RPMI7951 (cell line): ENCODE results near the genes SLC29A4 and RSPH10B.

- RAMPAGE, long total RNA = no peak
Observed at GRCh38 chr7:5226866-5227578, 37.0 kb downstream of the WIPI2 start.

DNA sequence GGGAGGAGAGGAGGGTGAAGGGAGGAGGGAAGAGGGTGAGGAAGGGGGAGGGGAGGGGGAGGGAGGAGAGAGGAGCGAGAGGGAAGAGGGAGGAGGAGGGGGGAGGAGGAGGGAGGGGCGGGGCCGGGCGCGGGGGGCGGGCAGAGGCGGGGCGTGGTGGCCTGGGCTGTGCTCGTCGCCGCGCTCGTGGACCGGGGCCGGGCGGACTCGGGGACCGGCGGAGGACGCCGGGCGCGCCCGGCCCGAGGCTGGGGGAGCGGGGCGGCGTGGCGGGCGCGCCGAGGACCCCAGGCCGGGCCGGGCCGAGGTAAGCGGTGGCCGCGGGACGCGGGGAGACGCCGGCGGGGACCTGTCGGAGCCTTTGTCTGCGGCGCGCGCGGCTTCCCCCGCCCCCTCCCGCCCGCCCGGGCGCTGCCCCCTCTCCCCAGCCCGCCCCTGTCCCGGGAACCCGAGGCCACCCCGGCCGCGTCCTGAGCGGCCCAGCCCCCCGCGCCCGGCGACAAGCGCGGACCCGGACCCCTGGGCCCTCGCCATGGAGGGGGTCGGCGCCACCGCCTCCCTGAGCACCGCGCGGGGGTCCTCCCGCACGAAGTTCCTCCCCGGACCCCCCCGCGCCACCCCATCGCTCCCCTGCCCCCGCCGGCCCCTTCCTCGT is at the start of gene SLC29A4:
TSS of gene SLC29A4 (plus strand) at position 168 of the 655 bp plus-strand sequence.
- RAMPAGE, long total RNA = no peak

GRCh38 chr7:5296153-5296801 is 13.5 kb downstream of the SLC29A4 start:
- RAMPAGE, long total RNA = no peak

DNA sequence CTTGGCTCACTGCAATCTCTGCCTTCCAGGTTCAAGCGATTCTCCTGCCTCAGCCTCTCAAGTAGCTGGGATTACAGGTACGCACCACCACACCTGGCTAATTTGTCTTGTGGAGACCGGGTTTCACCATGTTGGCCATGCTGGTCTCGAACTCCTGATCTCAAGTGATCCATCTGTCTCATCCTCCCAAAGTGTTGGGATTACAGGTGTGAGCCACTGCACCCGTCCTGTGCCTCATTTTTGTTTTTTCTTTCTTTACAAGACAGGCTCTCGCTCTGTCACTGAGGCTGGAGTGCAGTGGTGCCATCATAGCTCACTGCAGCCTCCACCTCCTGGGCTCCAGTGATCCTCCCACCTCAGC is 21.8 kb downstream of the SLC29A4 start:
- RAMPAGE, long total RNA = no peak

GRCh38 chr7:5407346-5408237 is 16.0 kb downstream of the TNRC18 start:
- RAMPAGE, long total RNA = no peak

DNA sequence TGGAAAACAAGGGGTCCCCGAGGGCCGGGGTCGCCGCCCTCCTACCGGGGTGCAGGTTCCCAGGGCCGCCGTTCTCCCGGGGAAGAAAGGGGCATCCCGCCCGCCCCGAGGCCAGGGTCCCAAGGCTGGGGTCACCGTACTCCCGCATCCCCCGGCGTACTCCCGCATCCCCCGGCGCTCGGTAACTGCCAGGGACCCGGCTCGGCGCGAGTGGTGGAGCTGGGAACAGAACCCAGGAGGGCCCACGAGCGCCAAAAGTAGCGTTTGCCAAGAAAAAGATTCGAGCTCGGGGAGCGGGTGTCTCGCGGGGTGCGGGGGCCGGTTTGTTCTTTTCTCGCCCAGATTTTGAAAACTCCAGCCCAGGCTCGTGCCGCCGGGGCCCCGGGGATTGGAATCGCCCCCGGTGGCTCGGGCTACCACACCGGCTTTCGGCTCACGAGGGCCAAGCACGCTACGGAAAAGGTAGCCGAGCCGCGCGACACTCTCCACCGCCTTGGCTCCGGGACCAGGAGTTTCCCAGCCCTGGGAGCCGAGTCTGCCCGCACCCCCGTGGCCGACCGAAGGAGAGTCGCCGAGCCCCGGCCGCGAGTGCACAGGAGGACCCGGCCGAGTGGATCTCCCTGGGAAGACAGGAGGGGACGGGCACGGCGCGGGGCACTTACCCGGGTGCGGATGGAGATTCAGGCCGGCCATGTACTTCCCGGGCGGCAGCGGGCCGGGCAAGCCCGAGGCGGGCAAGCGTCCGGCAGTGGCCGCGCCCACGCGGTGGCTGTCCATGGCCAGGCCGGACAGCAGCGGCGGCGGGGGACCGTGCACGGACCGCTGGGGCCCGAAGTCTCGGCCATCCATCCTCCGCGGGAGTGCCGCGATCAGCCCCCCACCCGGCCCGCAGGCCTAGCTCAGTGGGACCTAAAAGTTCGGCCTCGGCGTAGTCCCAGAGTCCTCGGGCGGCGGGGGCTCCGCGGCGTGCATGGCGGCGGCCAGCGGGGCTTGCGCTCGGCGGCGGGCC is 2.9 kb downstream of the TNRC18 start:
- RAMPAGE, long total RNA = no peak

DNA sequence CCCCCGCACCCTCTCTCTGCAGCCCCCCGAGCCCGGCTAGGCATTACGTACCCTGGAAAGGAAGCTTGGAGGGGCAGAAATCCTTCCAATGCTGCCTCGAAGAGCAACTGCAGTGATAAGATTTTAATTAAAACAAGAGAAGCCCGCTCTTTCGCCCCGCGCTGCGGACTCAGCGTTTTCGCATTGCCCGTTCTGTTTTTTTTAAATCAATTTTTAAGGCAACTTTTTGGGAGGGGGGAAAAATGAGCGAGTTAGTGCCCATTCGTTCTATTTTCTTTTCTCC is 1.5 kb upstream of the TNRC18 start:
- RAMPAGE, long total RNA = no peak

GRCh38 chr7:5452483-5453464 is 29.1 kb upstream of the TNRC18 start:
- RAMPAGE, long total RNA = no peak

- RAMPAGE, long total RNA = no peak
Observed at GRCh38 chr7:5581115-5581638, 11.4 kb upstream of the FSCN1 start.

- RAMPAGE, long total RNA = no peak
Observed at GRCh38 chr7:5631365-5632300, 39.0 kb downstream of the FSCN1 start.

GRCh38 chr7:5690827-5691645 is 90.4 kb downstream of the RNF216 start:
- RAMPAGE, long total RNA = no peak

DNA sequence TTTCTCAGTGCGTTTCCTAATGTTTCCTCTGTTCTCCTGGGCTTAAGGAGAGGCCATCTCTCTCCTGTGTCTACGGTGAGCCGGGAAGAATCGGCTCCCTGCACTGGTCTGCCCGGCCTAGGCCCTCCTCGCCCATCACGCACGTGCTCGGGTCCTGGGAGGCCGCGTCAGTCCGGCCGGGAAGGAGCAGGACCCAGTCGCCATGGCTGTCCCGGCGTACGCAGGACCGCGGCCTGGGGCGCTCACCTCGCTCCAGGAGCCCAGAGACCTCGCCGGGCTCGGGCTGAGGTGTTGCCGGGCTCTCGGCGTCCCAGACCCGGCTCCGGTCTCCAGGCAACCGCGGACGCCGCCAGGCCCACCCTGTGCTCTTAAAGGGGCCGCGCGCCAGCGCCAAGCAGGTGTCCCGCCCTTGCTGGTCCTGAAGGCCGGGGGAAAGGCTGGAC is at the start of gene RSPH10B:
TSS of gene RSPH10B (minus strand) at position 318 of the 443 bp plus-strand sequence.
- RAMPAGE, long total RNA = no peak

DNA sequence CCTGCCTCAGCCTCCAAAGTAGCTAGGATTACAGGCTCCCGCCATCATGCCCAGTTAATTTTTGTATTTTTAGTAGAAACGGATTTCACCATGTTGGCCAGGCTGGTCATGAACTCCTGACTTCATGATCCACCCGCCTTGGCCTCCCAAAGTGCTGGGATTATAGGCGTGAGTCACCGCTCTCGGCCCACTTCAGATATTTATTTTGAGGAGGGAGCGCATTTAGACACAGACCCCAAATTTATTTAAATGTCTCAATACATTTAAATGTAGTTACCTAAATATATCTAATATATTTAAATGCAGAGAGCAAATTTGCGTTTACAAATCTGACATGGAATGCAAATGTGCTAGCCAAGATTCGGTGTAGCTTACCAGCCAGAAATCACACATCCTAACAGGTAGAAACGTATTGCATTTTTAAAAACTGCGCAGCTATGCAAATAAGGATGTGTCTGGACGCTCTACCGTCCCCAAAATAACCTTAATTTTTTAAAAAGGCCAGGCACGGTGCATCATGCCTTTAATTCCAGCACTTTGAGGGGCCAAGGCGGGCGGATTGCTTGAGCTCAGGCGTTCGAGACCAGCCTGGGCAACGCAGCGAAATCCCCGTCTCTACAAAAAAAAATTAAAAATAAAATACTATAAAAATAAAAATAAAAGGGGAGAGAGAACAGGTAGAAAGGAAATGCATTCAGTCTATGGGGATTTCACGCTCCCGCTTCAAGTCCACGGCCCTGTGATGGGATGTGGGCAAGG is 701 bp downstream of the PMS2 start:
- RAMPAGE, long total RNA = no peak

GRCh38 chr7:6016388-6017118 is 7.5 kb downstream of the AIMP2 start:
- RAMPAGE, long total RNA = no peak

DNA sequence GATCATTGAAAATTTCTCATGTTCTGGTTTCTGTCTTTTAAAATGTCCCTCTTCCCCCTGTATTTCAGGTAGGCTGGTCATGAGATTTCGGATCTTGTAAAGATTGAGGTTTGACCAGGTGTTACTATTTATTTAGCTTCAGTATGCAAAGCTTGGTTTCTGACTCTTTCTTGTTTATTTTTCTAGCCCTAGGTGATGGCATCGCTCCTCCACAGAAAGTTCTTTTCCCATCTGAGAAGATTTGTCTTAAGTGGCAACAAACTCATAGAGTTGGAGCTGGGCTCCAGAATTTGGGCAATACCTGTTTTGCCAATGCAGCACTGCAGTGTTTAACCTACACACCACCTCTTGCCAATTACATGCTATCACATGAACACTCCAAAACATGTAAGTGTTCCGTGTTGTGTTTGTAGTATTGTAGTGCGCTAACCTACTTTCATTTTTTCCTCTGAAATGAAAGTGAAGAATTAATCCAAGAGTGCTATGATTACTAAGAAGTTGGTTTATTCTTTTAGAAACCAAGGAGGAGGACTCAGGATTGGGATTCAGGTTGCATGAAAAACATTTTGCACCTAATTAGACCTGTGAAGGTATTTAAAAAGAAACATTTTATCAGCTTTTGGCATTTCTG is 10.5 kb downstream of the USP42 start:
- RAMPAGE, long total RNA = no peak

GRCh38 chr7:6269045-6269541 is 3.3 kb downstream of the CYTH3 start:
- RAMPAGE, long total RNA = no peak

DNA sequence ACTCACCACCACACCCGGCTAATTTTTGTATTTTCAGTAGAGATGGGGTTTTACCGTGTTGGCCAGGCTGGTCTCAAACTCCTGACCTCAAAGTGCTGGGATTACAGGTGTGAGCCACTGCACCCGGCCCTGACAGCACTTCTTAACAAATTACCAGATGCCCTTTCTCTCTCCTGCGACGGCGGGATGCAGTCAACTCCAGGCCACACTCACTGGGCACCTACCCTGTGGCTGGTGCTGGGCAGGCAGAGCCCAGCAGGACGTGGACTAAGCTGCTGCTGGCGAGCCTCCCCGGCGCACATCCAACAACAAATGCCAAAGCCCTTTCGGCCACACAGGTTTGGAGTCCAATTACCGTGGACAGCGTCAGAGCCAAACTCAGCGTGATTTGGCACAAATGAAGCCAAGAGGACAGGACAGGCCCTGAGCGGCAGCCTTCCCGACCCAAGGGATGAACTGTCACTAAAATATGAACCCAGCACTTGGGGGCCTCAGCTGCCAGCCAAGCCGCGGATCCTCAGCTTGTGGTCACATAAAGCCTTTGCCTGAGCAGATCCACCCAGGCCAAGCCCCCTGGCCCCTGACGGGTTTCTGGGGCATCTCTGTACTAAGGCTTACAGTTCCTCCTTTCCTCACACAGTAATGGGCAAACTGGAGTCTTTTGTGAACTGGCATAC is 28.4 kb downstream of the DAGLB start:
- RAMPAGE, long total RNA = no peak

- RAMPAGE, long total RNA = no peak
Observed at GRCh38 chr7:6469499-6469894, 14.5 kb downstream of the KDELR2 start.

GRCh38 chr7:6476608-6477631 is 7.0 kb downstream of the KDELR2 start:
- RAMPAGE, long total RNA = no peak

GRCh38 chr7:6536581-6537207 is 14.6 kb downstream of the GRID2IP start:
- RAMPAGE, long total RNA = no peak